Transverse colon (tissue), 4 donors: ENCODE measurements around the gene SYNE1.

DNA sequence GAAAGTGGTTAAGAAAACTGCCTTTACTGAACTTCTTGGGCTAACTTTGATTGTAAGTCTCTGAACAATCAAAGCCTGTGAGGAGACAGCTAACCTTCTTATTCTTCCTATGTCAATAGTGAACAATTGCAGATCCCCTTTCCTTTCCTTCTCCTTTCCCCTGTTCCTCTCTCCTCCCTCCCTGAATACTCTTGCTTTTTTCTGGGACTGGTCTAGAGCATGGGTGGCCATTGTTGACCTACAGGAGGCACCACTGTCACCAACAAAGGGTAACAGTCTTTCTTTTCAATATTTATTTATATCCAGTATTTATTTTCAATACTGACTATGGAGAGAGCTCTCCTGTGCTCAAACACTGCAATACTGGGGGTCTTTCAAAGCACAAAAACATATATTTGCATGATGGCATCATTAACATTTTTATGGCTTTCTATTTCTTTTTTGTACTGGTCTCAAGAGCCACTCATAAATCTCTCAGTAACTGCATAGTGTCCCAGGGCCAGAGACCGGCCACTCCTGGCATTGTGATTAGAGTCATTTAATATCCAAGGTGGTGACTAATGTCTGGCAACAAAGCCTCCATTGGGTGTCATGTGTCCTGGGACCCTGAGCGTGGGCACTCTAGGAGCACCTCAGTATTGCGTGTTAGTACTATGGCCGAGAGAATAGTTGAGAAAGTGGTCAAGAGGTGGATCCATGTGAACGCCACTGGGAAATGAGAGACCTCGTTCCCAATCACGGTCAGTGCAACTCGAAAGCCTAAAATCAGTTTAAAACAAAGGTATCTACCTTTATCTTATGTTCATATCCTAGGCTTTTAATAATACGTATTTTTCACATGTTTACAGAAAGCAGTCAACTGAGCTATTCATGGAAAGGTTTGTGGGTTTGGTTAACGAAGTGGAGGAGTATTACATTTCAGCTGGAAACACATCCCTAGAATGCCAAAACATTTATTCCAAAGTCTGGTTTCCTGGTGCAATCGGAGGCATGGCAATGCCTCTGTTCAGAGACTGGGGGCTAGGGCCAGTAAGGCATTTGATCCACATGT, 2.9 kb upstream of the ESR1 start:
- PRO-cap: no peak
- RAMPAGE, long total RNA, 4 experiments: no peak in any of the 4 experiments

DNA sequence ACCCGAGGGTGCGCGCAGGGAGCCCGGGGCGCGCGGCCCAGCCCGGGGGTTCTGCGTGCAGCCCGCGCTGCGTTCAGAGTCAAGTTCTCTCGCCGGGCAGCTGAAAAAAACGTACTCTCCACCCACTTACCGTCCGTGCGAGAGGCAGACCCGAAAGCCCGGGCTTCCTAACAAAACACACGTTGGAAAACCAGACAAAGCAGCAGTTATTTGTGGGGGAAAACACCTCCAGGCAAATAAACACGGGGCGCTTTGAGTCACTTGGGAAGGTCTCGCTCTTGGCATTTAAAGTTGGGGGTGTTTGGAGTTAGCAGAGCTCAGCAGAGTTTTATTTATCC, 963 bp downstream of the ESR1 start:
- PRO-cap: unidirectional peak, minus-strand start at position 53 of the sequence
- RAMPAGE, long total RNA, 4 experiments: no peak in any of the 4 experiments

- PRO-cap: bidirectional peak, plus-strand start at chr6:152300731, minus-strand start at chr6:152300739
- RAMPAGE, long total RNA, 4 experiments: no peak in any of the 4 experiments
These were observed 336.8 kb downstream of the SYNE1 start for GRCh38 chr6:152300299-152300922.

DNA sequence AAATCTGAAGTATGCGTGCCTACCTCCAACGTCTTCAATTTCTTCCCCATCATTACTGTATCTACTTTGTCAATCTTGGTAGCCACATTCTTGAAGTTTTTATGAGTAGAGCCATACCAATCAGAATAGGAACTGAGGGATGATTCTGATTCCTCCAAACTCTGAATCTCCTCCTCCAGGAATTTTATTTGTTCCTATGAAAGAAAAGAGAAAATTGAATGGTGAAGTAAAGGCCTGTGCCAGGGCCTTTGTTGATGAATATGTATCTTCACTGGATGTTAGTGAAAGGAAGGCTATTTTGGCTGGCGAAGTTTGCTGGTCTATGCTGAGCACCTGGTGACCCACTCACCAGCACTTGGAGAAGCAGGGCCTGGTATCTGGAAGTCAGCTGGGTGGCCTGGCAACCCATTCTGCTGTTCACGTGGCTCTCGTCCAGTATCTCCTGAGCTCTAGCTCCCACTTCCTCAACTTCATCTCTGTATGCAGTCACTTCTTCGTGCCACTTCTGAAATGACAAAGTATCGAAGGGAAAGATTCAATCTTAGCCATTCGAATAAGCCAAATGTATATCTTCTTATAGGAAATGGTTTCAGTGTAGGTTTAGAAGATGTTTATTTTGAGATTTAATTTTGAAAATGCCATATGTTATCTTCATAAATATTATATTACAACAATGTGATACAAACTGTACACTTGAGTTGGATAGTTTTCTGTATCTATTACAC, 283.8 kb downstream of the SYNE1 start:
- PRO-cap: no peak
- RAMPAGE, long total RNA, 4 experiments: start-site peak on the minus strand in 2 of 4 experiments, centred at positions 100 to 125 of the sequence, 16 to 21 reads per replicate

DNA sequence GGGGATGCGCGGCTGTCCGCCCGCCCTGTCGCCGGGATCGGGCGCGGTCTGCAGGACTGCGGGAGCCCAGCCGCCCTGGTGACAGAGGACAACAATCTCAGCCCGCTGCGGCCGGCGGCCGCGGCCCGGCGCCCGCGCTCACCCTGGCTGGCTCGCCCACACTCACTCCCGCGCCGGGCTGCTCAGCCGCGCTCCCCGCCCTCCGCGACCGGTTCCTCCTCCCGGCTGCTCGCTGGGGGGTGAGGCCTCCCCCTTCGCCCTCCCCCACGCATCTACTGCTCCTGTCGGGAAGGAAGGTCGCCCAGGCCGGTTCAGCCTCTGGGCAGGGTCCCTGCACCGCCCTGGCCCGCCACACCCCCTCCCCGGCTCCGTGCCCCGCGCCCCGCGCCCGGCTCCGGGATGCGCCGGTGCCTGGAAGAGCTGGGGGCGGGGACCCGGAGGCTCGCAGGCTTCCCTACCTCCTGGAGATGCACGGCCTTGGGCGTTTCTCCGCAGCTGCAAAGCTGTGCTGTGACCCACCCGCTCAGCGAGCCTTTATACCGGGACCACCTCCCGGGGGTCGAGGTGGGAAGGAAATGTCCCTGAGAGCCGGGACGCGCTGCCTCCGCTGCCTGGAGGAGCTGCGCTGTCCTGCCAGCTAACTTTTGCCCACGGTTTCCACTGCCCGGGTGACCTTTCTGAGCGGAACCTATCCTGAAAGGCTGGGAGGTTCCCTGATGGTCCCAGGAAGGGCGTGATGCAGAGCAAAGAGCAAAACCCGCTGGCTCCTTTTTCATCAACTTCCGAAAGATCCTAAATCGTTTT, at the start of gene SYNE1:
Gene SYNE1 (minus strand): TSS at position 632 of the 804 bp plus-strand sequence.
- PRO-cap: no peak
- RAMPAGE, long total RNA, 4 experiments: start-site peak on the minus strand in 1 of 4 experiments, centred at position 652 of the sequence, 23 reads per replicate

GRCh38 chr6:152700445-152700762, 2.7 kb downstream of the MYCT1 start:
- PRO-cap: no peak
- RAMPAGE, long total RNA, 4 experiments: no peak in any of the 4 experiments

- PRO-cap: no peak
- RAMPAGE, long total RNA, 4 experiments: no peak in any of the 4 experiments
These were observed 1.8 kb upstream of the FBXO5 start for GRCh38 chr6:152984467-152985235.

GRCh38 chr6:154156000-154156614, 117.1 kb downstream of the OPRM1 start:
- PRO-cap: no peak
- RAMPAGE, long total RNA, 4 experiments: no peak in any of the 4 experiments

DNA sequence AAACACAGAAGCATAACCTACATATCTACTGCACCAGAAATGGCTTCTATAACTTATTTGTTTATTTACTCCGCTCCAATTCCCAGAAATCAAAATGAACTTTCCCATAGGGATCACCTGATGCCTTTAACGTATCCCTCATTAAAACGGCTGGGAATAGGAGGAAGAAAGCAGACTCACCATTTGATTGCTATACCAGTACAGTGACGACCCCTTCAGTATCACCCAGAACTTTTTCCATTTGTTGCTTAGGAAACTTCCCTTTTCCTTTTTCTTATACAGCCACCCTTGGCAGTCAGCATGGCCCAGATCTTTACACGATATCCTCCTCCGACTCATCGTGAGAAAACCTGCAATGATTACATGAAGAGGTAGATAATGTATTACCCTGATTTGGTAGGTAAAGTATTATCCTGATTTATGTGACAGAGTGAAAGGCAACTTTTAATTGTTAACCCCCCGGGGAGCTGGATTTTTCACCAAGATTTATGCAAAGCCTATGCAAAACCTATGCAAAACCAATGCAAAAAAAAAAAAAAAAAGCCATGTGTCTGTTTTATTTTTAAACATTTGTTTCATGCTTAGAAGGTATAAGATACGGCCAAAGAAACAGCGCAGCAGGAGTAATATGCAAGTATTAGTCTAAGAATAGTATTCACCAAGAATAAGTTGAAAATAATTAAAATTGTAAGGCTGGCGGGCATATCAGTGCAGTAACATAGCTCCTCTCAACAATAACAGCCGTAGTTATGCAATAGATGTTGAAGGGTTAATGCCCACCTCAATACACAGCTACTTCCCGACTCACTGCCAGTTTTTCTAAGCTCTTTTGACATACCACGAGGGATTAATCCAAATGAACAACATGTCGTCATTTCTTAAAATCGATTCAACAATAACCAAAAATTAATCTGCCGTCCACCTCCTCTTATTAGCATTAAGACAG, 109.9 kb downstream of the IPCEF1 start:
- PRO-cap: no peak
- RAMPAGE, long total RNA, 4 experiments: no peak in any of the 4 experiments

GRCh38 chr6:154448540-154449308, 61.8 kb downstream of the CNKSR3 start:
- PRO-cap: no peak
- RAMPAGE, long total RNA, 4 experiments: no peak in any of the 4 experiments

- PRO-cap: no peak
- RAMPAGE, long total RNA, 4 experiments: start-site peak on the minus strand in 1 of 4 experiments, at chr6:154478403-154478605 at its widest, 6 to 23 reads per replicate
These were observed 32.3 kb downstream of the CNKSR3 start for GRCh38 chr6:154477697-154479152.

GRCh38 chr6:154512127-154512765, 1.8 kb upstream of the CNKSR3 start:
- PRO-cap: no peak
- RAMPAGE, long total RNA, 4 experiments: no peak in any of the 4 experiments

GRCh38 chr6:154515595-154516387, 5.3 kb upstream of the CNKSR3 start:
- PRO-cap: no peak
- RAMPAGE, long total RNA, 4 experiments: no peak in any of the 4 experiments

DNA sequence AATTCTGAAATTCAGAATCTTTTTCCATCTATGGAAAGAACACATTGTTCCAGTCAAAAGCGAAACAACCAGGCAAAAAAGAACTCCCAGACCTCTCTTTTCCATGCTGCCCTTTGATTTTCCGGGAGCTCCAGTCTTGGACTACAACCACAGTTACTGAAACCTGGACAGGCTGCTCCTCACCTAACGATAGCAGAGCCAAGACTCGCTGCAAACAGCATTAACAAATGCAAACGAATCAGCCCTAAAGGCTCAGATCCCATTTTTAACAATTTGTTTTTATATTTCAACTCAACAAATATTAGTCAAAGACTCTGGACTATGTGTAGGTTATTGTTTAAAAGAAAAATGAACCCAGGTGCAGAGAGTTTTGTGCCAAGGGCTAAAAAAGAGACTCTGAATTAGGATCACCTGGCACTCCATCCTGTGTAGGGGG, 108.8 kb upstream of the CNKSR3 start:
- PRO-cap: no peak
- RAMPAGE, long total RNA, 4 experiments: no peak in any of the 4 experiments

- PRO-cap: bidirectional peak, plus-strand start at chr6:154733671, minus-strand start at chr6:154733638; unidirectional peak, minus-strand start at chr6:154733814; unidirectional peak, minus-strand start at chr6:154733852; bidirectional peak, plus-strand start at chr6:154734325, minus-strand start at chr6:154734105
- RAMPAGE, long total RNA, 4 experiments: start-site peak on the plus strand in 1 of 4 experiments, at chr6:154733790-154734470 at its widest, 18 reads per replicate
These were observed 774 bp downstream of the SCAF8 start for GRCh38 chr6:154733573-154734807.

GRCh38 chr6:154781659-154783050, 48.9 kb downstream of the SCAF8 start:
- PRO-cap: no peak
- RAMPAGE, long total RNA, 4 experiments: no peak in any of the 4 experiments

- PRO-cap: no peak
- RAMPAGE, long total RNA, 4 experiments: no peak in any of the 4 experiments
These were observed 72.1 kb downstream of the SCAF8 start for GRCh38 chr6:154805176-154805890.

- PRO-cap: no peak
- RAMPAGE, long total RNA, 4 experiments: start-site peak on the plus strand in 2 of 4 experiments, at chr6:154813862-154814499 at its widest, 6 to 8 reads per replicate
These were observed 80.8 kb downstream of the SCAF8 start for GRCh38 chr6:154814091-154814403.

- PRO-cap: no peak
- RAMPAGE, long total RNA, 4 experiments: start-site peak on the plus strand in 2 of 4 experiments, at chr6:154822791-154823654 at its widest, 9 to 20 reads per replicate
These were observed 89.7 kb downstream of the SCAF8 start for GRCh38 chr6:154822507-154823636.

- PRO-cap: no peak
- RAMPAGE, long total RNA, 4 experiments: start-site peak on the plus strand in 1 of 4 experiments, at chr6:154830941-154831008 at its widest, 18 reads per replicate
These were observed 97.5 kb downstream of the SCAF8 start for GRCh38 chr6:154830597-154831253.